ENCODE data around the genes SNX25, UFSP2 and SORBS2.

DNA sequence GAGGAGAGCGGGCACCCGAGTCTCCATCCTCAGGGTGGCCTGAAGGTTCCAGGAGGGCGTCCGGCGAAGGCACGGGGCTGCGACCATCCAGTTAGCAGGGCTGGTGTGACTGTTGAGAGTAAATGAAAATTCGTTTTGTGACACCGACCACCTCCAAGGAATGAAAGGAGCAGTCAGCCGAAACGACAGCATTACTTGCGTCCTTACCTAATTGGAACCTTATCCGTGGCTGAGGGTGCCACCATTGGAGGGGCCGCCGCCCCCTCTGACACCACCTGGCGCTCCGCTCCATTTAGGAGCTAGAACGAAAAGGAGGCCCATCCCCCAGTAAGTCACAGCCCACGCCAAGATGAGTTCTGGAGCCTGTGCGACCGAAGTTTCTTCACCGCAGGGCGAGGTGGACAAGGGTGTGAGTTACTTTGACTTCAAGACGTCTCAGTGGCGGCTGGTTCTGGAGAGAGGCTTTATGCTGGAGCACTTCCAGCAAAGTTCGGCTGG, 645 bp upstream of the IRF2 start:
- PRO-cap = bidirectional peak, plus-strand start at position 335 of the sequence, minus-strand start at position 111 of the sequence

DNA sequence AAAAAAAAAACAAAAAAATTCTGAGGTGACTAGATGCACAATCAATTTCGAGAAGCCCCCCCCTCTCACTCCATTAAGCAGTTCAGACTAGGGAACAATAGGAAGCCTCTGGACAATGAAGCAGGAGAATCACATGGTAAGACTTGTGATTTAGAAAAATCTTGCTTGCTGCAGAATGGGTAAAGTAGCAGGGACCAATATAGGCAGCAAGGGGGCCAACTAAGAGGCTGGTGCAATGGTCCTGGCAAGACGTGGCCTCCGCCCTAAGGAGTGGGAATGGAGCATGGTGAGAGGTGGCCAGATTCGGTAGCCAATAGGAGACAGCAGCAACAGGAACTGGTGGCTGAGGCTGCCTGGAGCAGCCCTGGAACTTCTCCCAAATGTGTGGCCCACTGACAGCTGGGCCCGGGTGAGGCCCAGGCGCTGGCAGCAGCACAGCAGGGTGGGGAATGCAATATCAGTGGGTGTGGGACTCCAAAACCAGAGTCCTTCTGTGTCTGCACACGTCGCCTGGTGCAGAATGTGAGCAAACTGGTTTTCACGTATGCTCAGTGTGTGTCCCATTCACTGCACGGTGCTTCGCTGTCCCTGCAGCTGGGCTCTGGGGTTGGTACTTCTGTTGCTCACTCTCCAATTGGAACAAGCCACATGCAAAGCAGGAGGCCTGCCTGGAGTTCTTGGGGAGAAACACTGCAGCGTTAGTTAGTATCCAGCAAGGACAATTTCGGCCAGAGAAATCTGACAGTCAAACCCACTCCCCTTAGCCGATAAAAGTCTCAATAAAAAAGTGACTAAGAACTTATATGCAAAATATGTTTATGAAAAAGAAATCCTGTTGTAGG, 14.3 kb upstream of the CENPU start:
- PRO-cap = no peak

DNA sequence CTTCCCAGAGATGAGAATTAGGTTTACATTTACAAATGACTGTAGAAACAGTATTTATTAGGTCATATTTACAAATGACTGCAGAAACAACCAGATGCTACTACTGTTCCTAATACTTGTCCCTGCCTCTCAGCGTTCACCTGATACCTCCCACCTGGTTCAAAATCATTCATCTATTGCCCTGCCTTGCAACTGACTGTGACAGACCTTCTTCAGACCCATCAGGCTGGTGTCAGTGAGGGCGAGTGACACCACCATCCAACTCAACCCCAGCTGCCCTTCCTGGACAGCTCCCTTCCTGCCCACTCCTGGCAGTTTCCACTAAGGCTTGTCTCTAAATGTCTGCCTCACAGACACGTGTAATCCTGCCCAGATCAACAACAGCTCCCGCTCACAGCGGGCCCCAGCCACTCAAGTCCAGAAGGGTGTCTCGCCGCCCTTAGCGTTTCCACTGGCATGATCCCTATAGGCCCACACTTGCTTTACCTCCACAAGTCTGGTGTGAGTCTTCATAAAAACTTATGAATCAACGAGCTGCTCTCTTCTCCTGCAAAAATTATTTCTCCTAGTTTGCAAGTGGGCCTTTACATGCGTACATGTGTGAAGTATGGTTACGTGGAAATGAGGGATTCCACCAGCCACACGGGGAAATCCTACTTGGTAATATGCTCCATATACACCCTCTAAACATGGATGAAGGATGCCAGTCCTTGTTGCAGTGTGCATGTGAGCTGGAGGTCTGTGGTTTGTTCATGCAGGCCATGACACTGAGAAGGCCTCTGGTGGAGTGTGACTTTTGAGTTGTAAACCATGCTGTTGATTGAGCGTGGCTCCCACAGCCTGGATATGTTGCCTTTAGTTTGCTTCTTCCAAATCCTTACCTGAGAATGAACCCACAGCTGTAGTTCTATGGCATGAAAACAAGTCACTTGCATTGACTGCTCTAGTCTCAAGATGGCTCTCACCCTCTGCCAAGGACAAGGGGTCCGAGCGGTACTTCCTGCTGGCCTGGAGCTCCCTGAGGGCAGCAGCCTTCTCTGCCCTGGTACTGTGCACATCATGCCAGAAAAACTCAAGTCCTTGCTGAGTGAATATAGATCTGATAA, 28.6 kb downstream of the ACSL1 start:
- PRO-cap = no peak

DNA sequence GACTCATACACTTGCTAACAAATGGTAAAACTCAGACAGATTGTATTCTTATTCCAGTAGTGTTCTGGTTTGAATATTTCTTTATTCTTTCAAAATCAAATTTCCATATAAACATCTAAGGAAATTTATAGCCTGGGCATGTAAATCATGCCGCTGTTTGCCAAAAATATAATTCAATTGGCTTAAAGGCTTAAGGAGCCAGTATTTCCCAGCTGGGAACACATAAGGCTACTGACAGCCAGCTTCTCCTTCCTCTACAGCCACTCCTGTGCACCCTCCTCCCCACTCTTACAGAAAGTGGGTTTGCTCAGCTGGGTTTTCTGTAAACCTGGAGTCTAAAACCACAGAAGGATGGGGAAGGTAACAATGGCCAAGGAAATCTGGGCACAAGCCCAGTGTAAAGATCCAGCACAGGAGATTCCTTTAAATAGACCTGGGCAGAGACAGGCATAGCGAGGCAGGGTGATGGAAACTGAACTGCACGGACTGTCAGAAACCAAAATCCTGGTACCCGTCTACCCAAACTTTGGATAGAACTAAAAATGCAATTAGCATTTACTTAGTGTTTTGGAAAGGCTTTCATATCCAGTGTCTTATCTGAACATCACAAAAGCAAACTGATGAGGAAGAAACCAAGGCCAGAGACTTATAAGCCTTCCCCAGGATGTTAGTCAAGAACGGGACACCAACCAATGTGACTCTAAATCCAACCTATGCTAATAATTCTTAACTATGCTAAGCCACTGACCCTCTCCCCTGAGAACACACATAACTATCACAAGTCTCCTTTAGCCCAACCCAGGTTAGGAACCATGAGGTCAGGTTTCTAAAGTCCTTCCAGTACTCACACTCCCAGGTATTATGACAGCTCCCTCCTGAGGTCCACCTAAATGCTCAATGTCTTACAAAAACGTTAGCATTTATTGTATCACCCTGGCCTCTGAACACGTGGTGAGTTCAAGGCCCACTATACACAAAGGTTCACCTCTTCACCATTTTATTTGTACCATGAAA, 18.3 kb downstream of the ACSL1 start:
- PRO-cap = no peak

- PRO-cap = no peak
Observed at GRCh38 chr4:184808173-184809202, 17.3 kb downstream of the ACSL1 start.

DNA sequence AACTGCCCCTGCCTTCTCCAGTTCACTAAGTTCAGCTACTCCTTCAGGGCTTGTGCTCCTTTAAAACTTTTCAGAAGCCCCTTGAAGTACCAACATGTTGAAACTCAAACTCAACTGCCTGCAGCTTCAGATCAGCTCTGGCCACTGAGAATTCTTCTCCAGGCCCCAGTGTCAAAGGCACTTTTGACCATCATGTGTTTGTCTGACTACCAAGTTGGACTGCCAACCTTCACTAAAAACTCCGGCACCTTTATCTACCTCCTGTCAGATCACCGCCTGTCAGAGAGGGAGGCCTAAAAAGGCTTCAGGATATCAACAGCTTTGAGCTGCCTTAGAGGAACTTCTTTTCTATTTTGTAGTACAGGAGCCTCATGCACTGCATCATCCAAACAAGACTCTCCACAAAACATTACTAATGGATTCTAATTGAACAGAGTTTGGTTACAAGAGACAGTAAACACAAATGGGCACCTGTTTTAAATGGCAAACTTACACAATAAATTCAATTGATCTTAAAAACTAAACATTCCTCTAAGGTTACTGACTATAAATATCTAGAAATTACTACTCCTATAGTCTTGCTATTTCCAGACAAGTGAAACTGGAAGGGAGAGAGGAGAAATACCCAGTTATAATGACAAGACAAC, 2.7 kb downstream of the ACSL1 start:
- PRO-cap = no peak

DNA sequence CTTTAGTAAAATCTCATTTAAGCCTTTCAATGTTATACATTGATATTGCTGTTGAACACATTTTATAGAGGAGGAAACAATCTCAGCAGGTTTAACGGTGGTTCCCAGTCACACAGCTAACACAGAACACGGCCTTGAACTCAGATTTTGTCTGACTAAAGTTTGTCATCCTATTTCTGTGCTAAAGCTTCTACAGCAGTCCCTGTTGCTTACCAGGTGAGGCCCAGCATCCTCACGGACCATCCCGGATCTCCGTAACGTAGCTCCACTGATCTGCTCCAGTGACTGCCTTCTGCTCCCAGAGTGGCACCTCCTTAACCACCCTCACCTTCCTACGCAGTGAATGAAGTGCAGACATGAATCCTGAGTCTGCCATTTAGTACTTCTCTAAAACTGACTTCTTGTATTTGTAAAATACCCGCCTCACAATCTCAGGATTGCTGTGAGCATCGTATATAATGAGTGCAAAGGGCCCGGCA, 27.6 kb upstream of the ACSL1 start:
- PRO-cap = no peak

DNA sequence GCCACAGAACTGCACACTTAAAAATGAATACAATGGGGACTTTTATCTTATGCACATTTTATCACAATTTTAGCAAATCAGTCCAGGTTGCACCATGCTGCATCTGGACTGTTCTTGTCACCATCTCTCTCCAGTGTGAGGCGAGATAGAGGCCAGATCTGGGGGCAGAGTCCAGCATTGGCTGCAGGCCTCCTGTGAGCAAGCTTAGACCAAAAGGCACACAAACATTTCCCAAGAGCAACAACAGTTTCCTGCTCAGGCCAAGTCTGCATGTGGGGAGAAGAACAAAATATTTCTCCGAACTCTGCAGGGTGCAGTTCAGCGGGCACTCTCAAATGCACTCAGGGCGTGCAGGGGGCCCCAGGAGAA, 57.9 kb upstream of the HELT start:
- PRO-cap = no peak

DNA sequence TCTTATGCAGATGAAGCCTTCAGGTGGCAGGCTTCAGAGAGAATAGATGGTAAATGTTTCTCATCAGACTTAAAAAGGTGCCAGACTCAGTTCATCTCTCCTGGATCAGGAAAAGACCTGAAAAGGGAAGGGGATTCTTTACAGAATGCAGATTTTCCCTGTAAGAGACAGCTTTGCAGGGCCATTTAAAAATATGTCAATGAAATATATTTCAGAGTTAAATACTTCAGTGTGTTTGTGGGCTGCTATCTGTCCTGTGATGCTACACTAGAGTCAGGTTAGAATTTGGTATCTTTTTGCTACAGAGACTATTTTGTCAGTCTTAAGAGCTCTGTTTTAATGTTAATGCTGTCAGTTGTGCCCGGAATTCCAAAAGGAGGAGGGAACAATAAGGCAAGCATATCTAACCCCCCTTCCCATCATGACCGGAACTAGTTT, 35.0 kb upstream of the SLC25A4 start:
- PRO-cap = no peak

DNA sequence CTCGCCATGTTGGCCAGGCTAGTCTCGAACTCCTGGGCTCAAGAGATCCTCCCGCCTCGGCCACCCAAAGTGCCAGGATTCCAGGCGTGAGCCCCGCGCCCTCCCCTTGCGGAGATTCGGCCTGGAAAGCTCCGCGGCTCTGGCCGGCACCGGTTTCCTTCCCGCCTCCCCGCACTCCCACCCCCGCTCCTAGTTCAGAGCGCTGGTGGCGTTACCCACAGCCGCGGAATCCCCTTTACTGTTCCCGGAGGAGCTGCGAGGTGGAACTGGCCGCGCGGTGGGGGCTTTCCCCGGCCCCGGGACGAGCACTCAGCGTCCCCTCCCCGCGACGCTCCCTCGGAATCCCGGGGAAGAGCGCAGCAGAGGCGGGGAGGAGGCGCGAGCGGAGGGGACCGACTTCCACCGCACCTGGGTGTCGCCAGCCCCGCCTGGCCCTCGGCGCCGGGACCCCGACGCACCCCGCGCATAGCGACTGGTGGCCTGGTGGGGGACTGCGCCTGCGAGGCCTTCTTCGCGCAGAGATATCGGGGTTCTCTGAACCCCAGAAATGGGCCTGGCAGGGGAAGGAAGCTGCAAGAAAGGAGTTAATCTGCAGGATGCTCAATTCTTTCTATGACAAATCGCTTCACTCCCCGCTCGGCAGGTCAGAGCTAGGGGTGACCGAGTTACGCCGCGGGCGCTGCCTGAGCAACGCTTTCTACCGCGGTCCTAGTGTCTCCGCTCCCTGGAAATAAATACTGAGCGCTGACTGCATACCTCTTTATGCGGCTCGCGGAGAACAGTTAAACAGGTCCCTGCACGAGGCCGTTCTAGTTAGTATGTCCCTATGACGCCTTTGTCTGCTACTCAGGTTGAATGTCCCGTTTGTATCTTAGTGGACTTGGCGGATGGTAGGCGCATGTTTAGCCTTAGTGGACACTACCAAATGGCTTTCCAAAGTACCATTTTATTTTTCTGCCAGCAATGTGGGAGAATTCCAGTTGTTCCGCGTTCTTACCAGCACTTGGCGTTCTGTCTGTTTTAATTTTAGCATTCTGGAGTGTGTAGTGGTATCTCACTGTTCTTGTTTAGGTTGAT, 14.5 kb upstream of the SLC25A4 start:
- PRO-cap = no peak

DNA sequence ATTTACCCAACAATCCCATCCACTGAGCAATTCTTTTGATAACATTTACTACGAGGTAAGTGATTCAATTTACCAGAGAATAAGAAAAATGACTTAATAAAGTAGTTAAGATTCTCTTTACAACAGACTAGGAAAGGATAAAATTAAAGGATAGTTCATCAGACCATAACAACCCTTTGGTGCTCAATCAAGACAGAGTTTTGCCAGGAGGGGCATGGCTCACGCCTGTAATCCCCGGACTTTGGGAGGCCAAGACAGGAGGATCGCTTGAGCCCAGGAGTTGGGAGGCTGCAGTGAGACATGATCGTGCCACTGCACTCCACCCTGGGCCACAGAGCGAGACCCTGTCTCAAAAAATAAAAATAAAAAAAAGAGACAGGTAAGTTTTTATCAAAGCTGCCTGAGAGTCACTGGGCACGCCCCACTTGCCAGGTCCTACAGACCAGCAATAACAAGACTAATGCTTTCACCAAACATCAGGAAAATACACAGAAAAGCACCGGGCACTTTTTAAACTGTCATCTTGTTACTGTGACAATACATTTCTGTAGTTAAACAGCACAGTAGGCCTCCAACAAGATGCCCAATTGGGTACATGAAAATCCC, 847 bp downstream of the CFAP97 start:
- PRO-cap = no peak

DNA sequence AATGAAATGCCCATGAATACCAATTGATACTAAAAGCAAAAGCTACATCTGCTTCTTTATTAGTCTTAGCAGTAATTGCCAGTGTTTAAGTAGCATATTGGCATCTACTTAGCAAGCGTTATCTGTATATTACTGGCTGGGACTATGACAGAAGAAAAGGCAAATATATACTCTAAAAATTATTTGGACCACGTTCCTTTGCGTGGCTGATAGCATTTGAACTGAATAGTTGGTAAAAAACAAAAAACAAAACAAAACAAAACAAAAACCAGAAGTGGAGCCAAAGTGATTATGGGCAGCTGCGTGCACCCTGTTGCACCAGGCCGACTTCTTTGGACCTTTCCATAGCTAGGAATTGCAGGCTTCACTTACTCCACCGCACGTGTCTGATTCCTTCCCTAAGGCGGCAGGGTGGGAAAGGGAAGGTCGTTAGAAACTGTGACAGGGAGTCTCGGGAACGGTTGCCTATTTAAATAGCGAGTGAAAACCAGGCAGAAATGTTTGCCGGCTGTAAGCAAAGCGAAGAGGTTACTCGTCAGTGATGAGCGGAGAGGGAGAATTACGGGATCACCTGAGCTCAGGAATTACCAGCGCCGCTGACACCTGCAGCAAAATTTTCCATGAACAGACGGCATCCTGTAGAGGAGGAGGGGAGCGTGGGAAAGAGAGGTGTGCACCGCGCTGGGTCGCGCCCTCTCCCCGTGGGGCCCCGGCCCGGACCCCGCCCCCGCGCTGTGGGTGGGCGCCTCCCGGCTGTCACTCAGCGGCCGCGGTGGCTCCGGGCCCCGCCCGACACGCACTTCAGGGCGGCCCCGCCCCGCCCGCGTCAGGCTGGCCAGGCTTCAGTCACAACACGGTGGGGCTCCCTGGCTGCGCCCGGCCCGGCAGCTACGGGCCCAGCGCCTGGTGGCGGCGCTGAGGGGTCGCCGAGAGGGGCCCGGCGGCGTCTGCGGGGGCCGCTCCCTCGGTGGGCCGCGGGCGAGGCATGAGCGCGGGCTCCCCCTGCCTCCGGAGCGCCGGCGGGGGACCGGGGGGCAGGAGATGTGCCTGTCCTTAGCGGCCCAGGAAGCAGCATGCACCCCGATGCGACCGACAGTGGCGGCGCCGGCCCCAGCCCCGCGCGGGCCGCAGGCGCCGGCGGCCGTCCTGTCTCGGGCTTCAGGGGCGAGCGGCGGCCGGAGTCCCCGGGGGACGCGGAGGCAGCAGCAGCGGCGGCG, at the start of gene SNX25:
Gene SNX25, plus strand, starts transcription at position 845 of the 1,217 bp plus-strand sequence.
- PRO-cap = unidirectional peak, plus-strand start at position 845 of the sequence; unidirectional peak, plus-strand start at position 1,095 of the sequence

- PRO-cap = no peak
Observed at GRCh38 chr4:185344058-185344519, 51.6 kb downstream of the LRP2BP start.

DNA sequence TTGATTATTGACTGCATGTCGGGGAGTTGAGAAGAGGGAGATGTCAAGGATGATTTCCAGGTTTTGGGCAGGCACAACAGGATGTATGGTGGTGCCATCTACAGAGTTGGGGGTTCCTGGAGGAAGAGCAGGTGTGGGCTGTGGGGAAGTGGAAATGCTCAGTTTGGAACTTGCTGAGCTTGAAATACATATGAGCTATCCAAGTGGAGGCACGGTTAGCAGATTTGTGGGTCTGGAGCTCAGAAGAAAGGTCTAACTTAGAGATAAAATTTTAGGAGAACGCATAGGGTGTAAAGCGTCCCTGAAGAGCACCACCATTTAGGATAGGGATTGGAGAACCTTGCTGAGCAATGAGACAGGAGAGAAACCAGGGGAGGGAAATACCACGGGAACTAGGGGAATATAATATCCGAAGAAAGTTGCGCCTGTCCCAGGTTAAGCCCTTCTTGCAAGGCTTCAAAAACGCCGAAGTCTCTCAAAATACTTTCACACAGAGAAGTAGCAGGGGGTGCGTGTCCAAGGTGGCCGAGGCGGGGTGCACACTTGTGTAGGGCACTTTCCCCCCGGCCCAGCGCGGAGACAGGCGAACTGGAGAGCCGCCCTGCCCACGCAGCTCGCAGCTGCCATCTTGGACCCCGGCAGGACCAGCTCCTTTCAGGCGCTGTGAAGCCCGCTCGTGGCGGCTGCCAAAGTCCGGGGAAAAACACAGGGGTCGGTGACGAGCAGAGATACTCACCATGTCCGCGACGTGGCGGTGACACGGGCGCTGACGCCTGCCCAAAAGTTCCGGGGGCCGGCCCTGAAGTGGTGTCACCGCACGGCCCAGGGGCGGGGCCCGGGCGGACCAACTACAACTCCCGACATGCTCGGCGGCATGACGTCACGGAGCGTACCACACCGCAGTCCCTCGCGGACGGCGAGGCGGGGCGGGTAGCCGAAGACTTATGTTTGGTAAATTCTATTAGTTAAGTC, at the start of gene UFSP2:
Gene UFSP2, minus strand, starts transcription at position 835 of the 972 bp plus-strand sequence.
- PRO-cap = unidirectional peak, plus-strand start at position 218 of the sequence; bidirectional peak, plus-strand start at position 629 of the sequence, minus-strand start at position 638 of the sequence; unidirectional peak, minus-strand start at position 771 of the sequence

GRCh38 chr4:185699984-185700530, 111.9 kb downstream of the SORBS2 start:
- PRO-cap = no peak

GRCh38 chr4:185709848-185711188, 101.7 kb downstream of the SORBS2 start:
- PRO-cap = no peak

DNA sequence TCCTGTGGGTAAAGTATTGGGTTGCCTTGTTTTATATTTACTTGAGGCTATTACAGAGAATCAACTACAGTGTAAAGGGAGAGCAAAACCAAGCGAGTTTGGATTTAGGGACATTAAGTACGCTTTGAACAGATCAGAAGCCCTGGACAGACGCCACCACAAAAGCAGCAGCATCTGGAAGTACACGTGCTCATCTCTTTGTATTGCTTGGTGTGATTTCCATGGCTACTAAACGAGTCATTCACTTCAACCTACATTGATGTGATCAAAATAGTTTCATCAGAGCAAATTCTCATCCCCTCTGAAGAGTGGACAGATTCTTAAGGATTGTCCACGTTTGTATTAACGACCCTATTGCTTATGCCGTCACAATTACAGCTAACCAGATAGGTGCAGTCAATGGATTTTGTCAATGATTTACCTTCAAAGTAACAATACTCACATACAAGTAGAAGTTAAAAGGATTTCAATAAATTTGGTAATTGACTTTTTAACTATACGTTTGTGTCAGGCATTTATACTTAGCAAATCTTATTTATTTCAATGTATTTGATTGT, 85.0 kb downstream of the SORBS2 start:
- PRO-cap = no peak

- PRO-cap = no peak
Observed at GRCh38 chr4:185774706-185775180, 37.3 kb downstream of the SORBS2 start.

GRCh38 chr4:185811607-185812735, at the start of gene SORBS2:
TSS of gene SORBS2 (minus strand) at chr4:185812194.
- PRO-cap = no peak

DNA sequence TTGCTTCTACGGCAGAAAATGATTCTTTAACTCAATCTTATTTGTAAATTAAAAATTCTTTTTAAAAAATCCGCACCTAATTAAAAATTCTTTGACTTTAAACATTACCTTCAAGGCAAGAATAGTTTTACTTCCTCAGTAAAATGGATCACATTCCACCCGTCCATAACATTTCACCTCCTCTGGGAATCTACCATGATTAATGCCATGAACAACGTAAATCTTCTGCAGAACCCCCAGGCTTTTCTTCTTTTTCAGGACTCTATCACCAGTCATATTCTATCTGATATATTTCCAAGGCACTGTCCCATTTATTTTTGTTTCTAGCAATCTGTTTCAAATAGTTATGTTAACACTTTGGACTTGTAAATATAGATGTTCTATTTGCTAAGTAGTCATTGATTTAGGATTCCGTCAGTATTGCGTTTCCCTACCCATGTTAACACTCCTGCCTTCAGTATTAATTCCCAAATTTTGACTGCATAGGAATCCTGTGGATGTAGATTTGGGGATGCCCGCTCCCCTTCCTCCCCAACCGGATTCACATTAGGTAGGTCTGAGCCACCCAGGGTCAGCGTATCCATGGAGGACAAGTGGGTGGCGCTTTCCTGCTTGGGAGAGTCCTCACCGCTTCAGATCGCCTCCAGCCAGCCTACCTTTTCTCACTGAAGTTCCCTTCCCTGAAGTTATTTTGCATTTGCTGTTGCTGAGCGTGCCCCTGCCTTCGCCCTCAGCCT, 1.0 kb upstream of the SORBS2 start:
- PRO-cap = no peak